Glomerular endothelial cell (primary cell): Measurements from ENCODE around the gene ACSL1.

GRCh38 chr4:184346581-184347209, 127.7 kb downstream of the IRF2 start:
- RAMPAGE, long total RNA = no peak

GRCh38 chr4:184350152-184351129, 123.9 kb downstream of the IRF2 start:
- RAMPAGE, long total RNA = no peak

- RAMPAGE, long total RNA = no peak
These were observed 87.1 kb downstream of the IRF2 start for GRCh38 chr4:184386999-184387863.

DNA sequence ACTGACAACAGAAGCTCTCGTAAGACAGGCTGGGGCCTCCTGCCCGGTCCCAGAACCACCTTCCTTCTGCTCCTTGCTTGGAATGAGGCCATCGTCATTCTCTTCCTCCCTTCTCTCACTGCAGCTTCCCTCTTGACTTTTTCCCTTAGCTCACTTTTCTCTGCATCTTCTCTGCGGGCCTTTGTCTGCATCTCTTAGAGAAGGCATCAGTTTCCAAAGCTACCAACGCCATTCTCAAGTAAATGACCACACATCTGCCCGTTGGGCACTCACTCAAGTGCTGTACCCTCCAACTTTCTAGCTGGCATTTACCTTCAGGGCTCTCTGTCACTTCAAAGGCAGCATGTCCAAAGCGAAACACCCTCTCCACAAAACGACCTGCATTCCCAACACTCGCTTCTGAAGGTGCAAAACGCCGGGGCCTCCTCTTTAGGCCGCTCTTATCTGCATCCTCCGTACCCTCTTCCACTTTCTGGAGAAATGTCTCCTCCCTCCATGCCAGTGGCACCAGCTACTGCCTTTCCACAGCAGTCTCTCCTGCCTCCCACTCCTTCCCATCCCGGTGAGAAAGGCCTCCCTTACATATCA, 61.6 kb downstream of the IRF2 start:
- RAMPAGE, long total RNA = no peak

DNA sequence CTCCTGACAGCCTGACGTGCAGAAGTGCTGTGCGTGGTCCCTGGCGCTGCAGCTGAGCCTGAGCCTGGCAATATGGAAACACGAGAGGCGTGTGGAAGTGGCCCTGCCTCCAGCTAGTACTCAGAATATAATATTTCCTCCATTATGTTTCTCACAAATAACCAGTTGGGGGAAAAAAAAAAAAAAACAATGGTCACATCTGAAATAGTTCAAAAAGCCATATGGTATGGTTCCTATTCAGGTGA, 42.7 kb downstream of the IRF2 start:
- RAMPAGE, long total RNA = no peak

DNA sequence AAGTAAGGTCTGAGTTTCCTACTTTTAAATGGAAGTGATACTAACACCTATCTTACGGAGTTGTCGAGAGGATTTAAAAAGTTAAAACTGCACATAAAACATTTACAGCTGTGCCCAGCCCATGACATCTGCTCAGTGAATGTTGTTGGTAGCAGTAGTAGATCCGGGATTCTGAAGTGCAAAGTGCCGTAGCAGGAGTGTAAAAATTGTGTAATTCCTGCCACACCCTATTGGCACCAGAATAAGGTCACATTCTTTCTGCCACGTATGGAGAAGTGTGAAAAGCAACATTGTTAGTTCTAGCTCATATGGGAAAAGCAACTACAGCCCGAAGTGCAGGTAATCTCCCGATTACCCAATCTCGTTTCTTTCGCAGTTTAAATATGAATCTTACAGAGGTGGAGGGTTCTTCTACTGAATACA, 31.1 kb downstream of the PRIMPOL start:
- RAMPAGE, long total RNA = no peak

GRCh38 chr4:184688443-184688839, 38.9 kb downstream of the PRIMPOL start:
- RAMPAGE, long total RNA = no peak

- RAMPAGE, long total RNA = no peak
These were observed 11.8 kb upstream of the CENPU start for GRCh38 chr4:184745450-184746270.

GRCh38 chr4:184779327-184779793, 45.5 kb upstream of the CENPU start:
- RAMPAGE, long total RNA = no peak

DNA sequence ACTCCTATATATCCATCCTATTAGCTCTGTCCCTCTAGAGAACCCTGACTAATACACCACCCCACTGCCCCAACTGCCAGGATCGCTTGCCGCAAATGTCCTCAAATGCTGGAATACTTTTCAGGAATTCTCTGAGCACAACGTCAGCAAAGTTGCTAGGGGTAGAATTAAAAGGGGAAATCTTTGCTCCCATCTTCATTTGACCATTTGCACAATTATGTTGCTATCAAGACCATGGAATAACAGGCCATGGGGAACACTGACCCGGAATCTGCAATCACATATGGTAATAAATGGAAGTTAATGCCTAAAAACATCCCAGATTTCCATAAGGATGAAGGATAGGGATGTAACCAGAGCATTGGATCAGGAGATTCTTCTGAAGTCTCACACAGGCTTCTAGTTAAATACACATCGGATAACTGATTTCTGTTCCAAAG, 29.4 kb downstream of the ACSL1 start:
- RAMPAGE, long total RNA = no peak

DNA sequence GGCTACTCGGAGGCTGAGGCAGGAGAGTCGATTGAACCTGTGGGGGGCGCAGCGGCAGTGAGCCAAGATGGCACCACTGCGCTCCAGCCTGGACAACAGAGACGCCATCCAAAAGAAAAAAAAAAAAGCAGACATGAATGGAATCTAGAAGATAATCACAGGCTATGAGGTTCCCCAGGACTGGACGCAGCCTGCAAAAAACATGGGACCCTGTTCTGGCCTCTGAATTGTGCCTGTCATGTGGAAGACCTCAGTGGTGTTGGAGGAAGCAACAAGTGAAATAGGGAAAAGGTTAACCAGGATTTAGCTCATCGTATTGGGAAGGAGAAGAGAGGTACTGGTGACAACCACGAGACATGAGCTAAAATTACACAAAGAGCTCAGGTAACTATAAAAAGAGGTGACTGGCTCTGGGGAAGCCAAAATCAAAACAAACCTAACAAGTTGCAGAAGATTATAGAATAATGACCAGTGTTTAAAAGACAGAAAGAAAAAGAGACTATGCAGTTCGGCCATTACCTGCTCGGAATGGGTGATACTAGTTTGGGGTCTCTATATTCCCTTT, 9.7 kb downstream of the ACSL1 start:
- RAMPAGE, long total RNA = no peak

DNA sequence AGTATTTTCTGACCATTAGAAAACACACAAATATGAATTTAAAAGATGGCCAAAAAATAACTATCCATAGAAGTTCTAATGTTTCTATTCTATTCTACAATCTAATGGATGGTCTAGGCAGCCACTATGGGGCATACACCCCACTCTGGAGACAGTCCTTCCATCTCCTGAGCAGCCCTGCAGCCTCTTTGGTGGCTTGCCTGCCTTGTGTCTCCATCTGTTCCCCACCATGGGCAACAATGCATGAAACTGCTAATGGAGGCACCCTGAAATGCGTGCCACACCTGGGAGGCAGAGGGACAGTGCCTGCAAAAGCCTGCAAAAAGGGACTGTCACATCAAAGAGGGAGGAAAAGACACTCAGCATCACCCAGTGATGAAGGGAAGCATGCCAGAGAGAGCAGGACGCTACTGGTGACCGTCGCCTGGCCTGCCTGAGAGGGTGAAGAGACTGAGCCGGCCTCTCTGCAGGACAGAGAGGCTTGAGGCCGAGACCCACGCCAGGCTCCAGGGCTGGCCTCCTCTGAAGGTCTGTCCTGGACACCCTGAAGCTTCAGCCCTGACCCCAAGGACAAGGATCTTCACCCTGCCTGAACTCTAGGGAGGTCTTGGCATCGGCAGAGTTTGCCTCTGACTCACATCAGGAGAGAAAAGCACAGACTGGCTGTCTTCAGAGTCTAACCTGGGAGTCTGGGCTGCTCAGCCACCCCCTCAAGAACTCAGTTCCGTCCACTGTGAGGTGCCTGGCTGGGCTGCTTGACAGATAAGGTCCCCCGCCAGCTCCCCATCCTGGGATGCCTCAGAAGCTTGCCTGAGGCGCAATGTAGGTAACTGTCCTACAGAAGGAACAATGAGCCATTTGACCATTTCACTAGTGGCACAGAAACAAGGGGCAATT, 8.2 kb downstream of the ACSL1 start:
- RAMPAGE, long total RNA = no peak

DNA sequence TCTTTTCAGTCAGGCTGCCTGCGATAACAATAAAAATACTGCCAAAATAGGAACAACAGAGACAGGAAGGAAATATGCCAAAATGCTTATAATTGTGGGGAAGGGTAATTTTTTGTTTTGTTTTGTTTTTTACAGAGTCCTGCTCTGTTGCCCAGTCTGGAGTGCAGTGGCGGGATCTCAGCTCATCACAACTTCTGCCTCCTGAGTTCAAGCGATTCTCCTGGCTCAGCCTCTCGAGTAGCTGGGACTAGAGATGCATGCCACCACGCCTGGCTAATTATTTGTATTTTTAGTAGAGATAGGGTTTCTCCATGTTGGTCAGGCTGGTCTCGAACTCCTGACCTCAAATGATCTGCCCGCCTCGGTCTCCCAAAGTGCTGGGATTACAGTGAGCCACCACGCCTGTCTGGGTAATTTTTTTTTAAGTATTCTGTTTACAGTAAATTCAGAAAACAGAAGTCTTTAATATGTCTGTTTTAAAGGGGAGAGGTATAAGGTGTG, 1.7 kb downstream of the ACSL1 start:
- RAMPAGE, long total RNA = no peak

DNA sequence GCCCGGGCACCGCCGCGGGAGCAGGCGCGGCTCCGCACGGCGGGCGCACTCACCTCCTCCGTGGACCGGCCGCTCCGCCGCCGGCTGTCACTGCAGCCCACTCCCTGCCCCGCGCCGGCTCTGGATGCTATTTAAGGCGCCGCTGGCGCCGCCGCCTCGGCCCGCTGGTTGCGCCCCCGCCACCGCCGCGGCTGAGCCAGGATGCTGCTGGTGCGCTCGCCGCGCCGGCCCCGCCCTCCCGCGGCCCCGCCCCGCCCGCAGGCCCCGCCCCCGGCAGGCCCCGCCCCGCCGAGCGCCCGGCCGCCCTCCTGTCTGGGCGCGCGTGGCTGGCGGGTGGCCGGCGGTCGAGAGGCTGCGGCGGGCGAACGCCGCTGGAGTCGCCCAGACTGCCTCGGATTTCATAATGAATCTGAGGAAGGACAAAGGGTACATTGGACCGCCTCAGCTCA, at the start of gene ACSL1:
Gene ACSL1 (minus strand): TSS at position 106 of the 449 bp plus-strand sequence.
- RAMPAGE, long total RNA = no peak

DNA sequence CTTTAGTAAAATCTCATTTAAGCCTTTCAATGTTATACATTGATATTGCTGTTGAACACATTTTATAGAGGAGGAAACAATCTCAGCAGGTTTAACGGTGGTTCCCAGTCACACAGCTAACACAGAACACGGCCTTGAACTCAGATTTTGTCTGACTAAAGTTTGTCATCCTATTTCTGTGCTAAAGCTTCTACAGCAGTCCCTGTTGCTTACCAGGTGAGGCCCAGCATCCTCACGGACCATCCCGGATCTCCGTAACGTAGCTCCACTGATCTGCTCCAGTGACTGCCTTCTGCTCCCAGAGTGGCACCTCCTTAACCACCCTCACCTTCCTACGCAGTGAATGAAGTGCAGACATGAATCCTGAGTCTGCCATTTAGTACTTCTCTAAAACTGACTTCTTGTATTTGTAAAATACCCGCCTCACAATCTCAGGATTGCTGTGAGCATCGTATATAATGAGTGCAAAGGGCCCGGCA, 27.6 kb upstream of the ACSL1 start:
- RAMPAGE, long total RNA = no peak

- RAMPAGE, long total RNA = no peak
These were observed 34.4 kb upstream of the HELT start for GRCh38 chr4:184983800-184984365.

DNA sequence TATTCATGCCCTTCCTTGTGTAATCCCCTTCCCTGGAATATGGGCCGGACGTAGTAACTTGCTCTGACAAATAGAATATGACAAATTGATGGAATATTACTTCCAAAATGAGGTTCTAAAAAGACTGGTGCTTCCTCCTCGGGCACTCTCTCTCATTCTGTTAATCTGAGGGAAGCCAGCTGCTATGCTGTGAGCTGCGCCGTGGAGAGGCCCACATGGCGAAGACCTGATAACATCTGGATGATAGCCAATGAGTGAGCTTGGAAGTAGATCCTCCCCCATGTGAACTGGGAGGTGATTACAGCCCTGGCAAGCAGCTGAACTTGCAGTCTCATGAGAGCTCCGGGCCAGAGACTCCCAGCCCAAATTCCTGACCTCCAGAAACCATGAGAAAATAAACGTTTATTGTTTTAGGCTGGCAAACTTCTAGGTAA, 27.2 kb upstream of the SLC25A4 start:
- RAMPAGE, long total RNA = no peak

- RAMPAGE, long total RNA = no peak
These were observed 4.9 kb downstream of the SLC25A4 start for GRCh38 chr4:185147794-185148567.

GRCh38 chr4:185258587-185259476, 49.4 kb downstream of the SNX25 start:
- RAMPAGE, long total RNA = no peak

- RAMPAGE, long total RNA = no peak
These were observed 90.9 kb downstream of the LRP2BP start for GRCh38 chr4:185304778-185305174.